Zone of skin (tissue), 1 donor: Measurements from ENCODE around the genes XAGE1A, XAGE5, KANTR, FGD1, APEX2, PAGE2 and USP51.

- RRBS, result no CpG with 5 or more reads among the region's 17 CpGs
Observed at GRCh38 chrX:52495604-52495958, at the start of gene XAGE1A. Gene XAGE1A, plus strand, starts transcription at chrX:52495808.

GRCh38 chrX:52811226-52811422, at the start of gene XAGE5:
Gene XAGE5, plus strand, starts transcription at chrX:52811287.
- RRBS, result no CpG with 5 or more reads among the region's 8 CpGs

- RRBS, result no CpG with 5 or more reads among the region's 1 CpG
Observed at GRCh38 chrX:52983209-52983710, 24.9 kb upstream of the FAM156A start.

DNA sequence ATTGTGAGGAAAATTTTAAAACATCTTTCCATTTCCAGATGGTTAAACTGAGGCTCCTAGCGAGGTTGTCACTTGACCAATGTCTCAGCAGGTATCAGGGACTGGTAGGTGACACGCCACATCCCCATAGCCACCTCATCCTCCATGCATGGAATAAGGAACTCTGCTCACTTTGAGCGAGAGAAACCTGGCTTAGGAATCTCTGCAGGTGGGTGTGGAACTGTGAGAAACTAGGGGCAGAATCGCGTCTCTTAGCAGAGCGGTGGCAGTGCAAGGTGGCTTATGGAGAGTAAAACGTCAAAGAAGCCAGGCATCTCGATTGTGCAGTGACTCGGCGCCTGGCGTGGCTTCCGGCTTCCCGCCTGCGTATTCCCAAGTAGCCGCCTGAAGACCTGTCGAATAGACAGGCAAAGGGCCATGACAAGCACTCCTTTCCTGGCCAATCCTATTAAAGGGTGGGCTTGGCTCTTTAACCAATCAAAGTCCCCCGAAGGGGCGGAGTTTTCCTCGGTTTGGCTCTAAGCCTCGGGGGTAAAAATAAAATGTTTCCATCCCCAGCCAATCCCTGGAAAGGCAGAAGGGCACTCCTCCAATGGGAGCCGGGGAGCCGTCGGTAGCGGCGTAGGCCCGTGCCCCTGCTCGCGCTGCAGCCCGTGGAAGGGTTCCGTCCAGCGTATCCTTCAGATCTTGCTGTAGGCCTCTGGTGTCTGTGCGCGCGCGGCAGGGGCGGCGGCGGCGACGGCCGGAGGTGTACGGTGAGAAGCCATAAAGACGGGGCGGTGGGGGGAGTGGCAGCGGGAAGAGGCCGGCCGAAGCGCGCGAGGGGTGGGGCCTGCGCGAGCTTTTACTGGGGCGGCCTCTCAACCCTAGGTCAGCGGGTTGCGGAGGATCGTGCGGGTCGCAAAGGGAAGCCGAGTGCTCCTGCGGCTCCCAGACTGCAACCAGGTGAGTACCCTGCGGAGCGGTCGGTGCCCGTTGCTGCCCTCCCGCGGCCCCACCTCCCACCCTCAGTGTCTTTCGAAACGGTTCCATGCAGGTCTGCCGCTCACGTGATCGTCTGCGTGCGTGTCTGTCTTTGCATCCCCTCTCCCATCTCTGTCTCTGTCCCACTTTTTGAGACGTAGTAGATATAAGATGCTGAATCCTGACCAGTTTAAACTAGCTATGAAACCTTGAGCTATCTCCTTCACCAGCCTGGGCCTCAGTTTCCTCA, at the start of gene KANTR:
KANTR (plus strand) TSS at position 613 of the 1,213 bp plus-strand sequence.
- RRBS, result 5% methylated on average over 6 of the region's 74 CpGs

DNA sequence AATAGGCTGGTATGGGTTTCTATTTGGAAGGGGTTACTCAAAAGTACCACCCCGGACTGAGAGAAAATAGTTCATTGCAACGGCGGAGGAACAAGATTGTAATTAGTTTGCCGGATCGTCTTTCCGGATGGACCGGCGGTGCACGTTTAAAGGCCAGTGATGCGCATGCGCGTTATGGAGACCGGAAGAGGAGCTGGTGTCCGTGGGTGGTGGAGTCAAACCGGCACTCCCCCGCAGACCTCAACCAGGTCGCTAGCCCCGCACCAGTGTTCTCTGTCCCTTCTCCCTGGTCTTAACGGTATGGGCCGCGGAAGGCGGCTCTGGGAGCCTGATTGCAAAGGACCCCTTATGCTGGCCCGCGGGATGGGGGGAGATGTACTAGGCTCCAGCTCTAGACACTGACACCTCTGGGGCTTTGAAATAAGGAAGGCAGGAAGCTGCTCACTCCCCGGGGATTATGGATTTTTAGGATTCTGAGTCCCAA, 363 bp upstream of the KDM5C start:
- RRBS, result 4% methylated on average over 7 of the region's 25 CpGs

- RRBS, result no CpG with 5 or more reads among the region's 24 CpGs
Observed at GRCh38 chrX:53287396-53288902, 33.2 kb downstream of the IQSEC2 start.

- RRBS, result no CpG with 5 or more reads among the region's 9 CpGs
Observed at GRCh38 chrX:53414660-53415371, 7.6 kb downstream of the SMC1A start.

- RRBS, result no CpG with 5 or more reads among the region's 3 CpGs
Observed at GRCh38 chrX:53745346-53745579, 58.7 kb upstream of the HUWE1 start.

DNA sequence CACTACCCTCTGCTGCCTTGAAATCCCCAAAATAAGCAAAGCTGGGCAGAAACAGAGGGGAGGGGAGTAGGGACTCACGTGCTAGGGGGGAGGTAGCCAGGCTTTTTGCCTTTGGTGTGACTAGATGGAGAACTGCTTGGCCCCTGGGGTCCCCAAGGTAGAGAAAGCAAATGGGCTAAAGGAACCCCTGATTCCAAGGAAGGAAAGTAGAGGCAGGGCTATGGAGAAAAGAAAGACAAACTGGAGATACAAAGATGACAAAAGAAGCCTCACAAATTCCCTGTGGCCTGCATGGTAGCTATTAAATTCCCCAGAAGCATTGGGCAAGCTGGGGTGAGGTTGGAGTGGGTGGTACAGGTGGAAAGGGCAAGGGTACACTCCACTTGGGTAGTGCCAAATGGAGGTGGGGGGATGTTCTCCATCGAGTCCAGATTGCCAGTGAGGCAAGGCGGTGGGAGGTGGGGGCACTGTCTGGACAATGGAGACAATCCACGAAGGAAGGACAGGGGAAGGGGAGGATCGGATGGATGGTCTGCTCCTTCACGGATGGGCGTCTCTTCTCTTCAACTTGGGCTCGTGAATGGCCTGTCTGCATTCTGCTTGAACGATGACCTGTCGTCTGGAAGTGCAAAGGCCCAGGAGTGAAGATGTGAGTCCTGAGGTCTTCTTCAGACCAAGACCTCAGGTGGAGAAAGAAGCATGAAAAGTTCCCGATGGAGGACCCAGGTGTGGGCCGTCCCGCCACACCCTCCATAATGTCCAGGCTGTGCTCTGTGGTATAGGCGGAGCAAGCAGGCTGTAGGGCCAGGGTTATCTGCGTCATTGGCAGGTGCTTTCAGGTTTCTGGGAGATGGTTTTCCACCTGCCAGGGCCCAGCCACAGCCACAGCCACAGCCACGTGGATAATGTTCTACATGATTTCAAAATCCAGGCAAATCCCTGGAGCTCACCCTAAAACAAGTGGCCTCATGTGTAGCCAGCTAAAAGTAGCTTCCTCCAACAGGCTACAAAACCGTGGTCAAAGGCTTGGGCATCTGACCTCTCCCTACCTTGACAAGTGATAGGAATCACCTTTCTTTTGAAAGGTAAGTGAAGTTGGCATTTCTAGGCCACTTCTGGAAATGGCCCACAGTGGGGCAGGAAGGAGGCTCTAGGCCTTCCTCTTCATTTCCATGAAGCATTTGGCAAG, 106.4 kb downstream of the PHF8 start:
- RRBS, result no CpG with 5 or more reads among the region's 17 CpGs

DNA sequence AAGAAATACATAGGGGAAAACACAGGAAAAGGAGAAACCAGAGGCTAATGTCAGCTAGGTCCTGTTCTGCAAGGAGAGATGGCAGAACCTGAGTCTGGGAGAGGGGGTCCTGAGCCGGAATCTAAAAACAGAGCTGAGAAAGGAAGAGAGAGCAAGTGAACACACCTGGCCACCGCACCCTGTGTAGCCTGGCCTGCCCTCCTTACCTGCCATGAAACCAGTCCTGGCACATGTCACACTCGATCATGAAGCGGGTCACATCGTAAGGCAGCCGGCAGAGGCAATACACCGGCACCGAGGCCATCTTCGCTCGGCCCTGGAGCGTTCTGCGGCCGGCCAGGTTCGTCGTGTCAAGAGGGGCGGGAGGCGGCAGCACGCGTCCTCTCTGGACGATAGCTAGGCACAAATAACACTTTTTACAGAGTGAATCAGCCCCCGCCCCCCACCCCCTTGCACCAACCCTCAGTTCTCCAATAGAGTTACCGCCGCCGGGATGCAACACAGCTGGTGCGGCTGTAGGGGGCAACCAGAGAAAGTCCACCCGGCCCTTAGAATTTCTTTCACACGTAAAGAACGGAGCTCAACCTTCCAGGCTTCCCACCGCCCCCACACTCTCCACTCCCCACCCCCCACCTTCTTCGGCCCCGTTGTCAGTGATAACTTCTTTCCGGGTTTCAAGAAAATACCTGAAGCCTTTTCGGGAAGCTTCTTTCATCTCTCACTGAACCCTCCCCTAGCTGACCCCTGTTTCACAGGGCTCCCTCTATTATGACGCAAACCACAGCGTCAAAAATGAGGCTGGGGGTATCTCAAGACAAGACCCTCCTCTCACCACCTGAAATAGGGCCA, 1.6 kb downstream of the PHF8 start:
- RRBS, result 20% methylated on average over 15 of the region's 35 CpGs

GRCh38 chrX:54495436-54496420, at the start of gene FGD1:
Gene FGD1, minus strand, starts transcription at chrX:54496234.
- RRBS, result 9% methylated on average over 62 of the region's 97 CpGs

DNA sequence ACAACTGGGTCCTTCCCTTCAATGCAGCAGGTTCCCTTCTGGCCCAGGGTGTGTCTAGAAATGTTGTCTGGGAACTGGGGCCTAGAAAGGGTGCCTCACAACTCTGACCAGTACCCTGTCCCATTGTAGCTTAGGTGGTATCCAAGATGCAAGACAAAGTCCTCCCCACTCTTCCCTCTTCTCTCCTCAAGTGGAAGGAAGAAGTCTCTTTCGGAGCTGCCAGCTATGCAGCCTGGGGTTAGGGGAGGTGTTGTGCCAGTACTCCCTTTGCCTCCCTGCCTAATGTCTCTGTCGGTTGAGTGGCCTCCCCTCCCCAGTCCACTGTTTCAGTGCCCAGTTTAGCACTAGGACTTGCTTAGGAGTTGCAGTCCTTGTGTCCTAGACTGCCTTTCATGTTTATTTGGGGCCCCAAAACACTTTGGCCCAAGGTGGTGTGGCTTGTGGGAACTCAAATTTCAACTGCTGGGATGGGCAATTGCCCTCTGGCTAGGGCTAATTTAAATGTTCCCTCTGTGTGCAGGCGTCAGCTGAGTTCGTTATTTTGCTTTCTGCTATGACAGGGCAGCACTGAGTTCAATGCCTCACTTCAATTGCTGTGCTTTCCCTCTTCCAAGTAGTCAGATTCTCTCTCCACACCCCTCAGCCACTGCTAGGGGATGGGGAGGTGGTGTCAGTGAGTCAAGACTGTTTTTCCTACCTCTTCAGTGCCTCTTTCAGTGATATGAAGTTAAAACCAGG, 51.3 kb downstream of the ITIH6 start:
- RRBS, result no CpG with 5 or more reads among the region's 4 CpGs

GRCh38 chrX:54999523-55000870, at the start of gene APEX2:
Gene APEX2, plus strand, starts transcription at chrX:55000363.
- RRBS, result 17% methylated on average over 3 of the region's 65 CpGs

GRCh38 chrX:55007352-55008350, 7.5 kb downstream of the APEX2 start:
- RRBS, result no CpG with 5 or more reads among the region's 12 CpGs

- RRBS, result no CpG with 5 or more reads among the region's 6 CpGs
Observed at GRCh38 chrX:55088644-55088879, 256 bp upstream of the PAGE2 start.

DNA sequence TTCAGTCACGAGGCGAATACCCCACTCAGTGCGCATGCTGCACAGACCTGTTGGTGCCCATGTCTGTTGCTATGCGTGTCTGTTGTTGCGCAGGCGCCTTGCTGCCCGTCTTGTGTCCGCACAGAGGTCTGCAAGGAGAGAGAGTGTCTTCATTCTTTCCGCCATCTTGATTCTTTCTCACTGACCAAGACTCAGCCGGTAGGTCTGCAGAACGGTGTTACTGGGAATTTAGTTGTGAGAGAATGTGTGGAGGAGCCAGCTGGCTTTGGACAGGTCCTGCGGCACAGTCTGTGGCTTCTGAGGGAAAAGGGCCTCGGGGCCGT, at the start of gene PAGE2:
PAGE2 (plus strand) TSS at position 113 of the 323 bp plus-strand sequence.
- RRBS, result no CpG with 5 or more reads among the region's 14 CpGs

DNA sequence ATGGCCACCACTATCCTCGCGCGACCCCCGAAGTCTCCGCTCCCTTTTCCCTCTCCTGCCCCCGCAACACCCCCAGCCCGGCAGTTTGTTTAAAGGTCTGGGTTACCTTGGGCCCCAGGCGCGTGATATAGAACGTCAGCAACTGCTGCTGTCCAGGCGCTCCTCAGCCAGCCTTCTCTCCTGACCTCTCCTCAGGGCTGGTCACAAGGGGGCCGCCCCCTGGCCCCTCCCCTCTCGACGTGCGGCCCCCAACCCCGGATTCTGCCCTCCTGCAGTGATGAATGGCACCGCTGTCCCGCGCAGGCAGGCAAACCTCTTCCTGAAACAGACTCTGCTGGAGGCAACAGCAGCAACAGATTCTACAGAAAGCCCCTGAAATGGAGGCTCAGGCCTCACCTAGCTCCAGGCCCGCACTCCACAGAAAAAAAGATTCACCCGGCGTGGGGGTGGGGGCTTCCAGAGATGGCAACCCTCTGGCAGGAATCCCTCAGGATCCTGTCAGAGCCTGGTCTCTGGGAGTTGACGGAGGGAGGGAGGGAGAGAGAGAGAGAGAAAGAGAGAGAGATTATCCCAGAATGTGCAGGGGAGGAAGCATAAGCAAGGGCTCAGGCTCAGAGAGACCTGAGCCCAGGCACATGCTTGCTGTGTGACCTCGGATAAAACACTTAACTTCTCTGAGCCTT, at the start of gene USP51:
USP51 (minus strand) TSS at position 179 of the 683 bp plus-strand sequence.
- RRBS, result no CpG with 5 or more reads among the region's 24 CpGs

- RRBS, result no CpG with 5 or more reads among the region's 19 CpGs
Observed at GRCh38 chrX:55717999-55718781, 641 bp downstream of the RRAGB start.

DNA sequence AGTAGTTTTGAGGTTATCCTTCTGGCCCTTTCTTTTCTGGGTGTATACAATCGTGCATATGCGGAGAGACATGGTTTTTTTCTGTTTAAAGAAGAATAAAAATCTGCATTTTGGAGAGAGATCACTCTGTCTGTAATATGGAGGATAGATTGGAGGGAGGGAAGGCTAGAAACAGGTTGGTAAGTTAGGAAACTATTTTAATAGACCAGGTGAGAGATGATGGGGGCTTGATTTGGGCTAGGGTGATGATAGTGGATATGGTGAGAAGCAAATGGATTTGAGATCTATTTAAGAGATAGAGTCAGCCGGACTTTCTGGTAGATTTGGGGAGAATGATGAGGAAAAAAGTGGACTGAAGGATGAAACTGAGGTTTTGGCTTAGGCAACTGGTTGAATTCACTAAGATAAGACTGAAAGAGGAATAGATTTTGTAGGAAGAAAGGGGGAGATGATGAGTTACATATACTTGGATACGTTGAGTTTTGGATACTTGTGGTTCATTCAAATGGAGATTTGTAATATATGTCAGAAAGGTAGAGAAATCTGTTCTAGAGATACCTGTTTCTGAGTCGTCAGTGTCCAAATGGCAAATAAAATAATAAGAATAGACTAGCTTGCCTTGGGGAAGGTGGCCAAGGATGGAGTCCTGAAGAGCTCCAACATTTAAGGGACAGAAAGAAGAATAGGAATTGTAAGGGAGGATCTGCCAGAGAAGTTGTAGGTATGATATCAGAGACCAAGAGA, 8.9 kb downstream of the RRAGB start:
- RRBS, result no CpG with 5 or more reads among the region's 5 CpGs